ENCODE measurements around a stretch of chr7.

DNA sequence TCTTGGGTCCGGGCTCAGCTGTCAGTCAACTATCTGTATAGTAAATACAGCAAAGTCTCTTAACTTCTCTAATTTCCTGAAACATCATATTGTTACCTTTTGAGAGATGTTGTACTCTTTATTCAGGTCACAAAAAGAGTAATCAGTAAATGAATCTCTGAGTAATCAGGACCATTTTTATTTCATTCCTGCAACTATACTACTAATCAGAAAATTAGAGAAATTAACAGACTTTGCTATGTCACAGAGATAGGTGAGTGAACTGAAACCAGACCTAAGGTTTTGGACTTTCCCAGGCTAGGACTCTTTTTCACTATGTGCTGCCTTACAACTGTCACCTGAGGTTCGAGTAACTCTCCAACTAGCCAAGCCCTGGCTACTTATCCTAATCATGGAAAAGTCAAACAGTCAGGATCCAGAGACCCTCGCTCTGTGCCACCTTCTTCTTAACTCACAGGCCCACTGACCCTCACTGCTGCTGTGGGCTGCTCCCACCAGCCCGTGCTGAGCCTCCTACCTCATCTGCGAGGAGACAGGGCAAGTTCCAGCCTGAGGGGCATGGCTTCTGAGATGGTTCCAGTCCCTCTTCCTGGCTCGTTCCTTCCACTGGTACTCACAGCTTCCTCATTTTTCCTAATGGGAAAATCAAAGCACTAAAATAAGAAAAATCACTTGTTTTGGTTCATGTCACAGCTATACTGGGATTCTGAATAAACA is 211.4 kb upstream of the KLF14 start:
- PRO-cap = no peak

DNA sequence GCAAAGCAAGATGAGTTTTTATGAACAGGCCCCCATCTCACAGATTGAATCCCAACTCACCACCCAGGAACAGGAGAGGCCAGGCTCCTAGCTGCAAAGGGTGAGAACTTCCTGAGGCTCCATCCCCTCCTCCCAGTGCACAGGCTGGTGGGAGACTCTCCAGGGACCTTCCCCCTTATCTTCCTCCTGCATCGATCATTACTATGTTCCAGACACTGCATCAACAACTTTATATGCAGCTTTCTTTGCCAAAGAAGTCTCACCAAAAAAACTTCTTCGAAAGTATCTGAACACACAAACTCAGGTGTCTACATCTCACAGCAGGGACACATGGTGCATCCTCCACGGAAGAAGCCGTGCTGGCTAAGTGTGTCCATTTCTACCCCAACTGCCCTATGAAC is 228.4 kb upstream of the KLF14 start:
- PRO-cap = no peak

GRCh38 chr7:130972378-130972810 is 238.4 kb upstream of the KLF14 start:
- PRO-cap = no peak

DNA sequence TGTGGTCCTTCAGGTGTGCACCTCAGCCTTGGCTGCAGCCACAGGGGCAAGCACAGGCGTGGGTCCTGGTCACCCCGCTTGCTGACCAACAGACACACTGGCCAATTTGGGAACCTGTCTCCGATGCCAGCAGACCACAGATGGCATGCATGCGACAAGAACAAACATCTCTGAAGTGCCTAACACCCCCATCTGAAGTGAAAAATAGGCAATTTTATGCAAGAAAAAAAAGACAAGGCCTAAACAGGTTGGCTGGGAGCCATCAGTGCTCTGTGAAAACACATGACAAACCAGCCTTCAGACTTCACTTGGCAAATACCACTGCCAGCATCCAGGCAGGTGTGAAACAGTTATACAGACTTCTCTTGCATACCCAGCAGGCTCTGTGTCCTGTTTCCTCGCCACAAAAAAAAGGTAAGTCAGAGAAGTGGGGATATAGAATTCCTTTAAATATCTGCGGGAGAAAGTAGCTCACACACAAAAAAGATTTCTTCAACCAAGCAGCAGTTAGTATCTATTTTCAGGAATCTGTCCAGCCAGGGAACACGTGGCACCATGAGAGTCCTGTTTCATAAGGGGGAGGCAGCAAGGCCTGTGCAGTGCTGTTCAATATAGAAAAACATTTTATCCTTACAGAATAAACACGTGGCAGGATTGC is 293.4 kb upstream of the MKLN1 start:
- PRO-cap = no peak

- PRO-cap = bidirectional peak, plus-strand start at chr7:131226336, minus-strand start at chr7:131226210
These were observed 101.9 kb upstream of the MKLN1 start for GRCh38 chr7:131225374-131226636.

DNA sequence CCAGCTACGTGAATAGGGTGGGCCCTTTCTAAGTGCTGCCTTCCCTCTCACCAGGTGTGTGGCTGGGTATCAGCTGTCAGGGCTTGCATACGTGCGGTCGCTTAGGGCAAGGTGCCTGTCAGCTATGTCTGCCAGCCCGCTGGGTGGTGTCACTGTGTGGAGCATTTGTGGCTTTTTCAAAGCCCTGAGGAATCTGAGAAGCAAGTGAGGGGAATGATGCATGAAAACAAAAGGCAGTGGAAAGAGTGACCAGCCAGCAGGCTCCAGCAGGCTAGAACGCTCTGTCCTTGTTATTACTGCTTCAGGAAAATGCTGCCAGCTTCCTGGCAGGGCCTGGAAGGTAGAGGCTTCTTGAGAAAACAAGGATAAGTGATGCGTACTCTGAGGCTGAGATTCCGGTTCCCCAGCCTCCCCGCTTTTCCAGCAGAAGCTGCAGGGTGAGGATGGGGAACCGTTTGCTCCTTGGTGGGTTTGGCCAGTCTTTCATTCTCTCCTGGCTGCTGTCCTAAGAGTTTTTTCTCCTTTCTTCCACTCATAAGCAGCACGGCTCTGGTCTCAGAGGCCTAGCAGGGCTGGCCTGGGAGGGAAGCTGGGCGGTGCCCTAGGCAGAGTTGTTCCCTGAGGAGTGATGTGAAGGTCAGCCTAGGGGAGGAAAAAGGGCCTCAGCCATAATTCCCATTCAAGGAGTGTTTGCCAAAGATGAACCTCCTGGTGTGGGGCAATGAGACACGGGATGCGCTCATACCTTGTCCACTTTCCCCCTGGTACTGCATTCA is 42.9 kb upstream of the MKLN1 start:
- PRO-cap = no peak

DNA sequence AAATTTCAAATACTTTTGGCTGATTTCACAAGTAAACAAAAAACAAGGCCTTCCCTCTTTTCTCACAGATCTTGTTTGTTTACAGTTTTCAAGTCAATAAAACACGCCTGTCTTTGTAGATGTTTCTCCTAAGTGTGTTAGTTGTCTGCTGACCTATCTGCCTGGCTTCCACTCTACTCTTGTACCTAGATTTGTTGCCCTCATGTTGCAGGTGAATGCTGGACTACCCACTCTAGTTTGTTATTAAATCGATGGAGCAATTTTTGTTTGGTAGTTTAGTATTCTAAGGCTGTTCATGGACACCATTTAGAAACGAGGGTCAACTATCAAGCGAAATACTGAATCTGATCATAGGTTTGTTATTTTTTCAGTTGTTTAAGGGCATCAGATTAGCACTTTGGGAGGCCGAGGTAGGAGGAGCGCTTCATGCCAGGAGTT is 29.1 kb upstream of the MKLN1 start:
- PRO-cap = no peak

GRCh38 chr7:131399024-131399515 is 71.4 kb downstream of the MKLN1 start:
- PRO-cap = no peak

DNA sequence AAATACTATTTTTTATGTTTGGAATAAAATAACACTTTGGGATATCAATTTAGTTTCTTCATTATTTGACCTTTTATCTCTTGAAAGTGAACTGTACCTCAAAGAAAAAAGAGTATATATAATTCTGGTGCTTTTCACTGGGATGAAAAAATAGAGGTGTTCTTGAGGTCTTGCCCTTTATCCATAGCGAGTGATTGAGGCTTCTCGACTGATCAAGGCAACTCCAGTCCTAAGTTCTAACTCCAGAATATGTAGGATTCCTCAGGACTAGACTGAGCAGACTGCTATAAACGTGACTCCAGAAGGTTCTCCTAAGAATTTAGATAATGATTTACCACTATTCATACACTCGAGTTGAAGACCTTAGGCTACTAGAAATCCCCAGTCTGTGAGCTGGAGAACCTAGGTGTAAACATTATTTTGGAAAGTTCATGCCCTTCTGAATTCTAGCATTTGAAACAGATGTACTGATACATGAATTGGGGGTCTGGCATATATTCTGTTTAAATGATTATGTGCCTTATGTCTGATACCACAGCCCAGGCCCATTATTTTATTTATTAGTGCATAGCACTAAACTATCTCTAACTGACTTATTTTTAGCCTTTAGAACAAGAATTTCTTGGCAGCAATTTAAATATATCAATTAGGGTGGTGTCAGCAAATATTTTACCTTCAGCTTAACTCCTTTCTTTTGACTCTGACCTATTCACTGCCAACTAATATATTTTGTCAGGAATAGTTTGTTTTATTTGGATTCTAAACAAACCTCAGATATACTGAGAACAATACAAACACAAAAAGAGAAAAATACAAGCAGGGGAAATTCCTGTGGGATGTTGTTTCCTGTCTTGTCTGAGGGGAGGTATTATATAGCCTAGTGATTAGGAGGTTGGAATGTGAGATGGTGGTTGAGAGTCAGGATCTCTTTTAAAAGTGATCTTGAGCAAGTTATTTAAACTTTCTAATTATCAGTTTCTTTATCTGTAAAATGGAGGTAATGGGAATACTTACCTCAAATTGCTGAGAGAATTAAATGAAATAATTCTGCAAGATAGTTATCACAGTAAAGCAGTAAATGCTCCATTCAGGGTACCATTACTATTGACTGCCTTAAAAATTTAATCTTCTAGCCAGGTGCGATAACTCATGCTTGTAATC is 75.8 kb downstream of the PODXL start:
- PRO-cap = bidirectional peak, plus-strand start at position 384 of the sequence, minus-strand start at position 224 of the sequence

GRCh38 chr7:131491188-131492473 is 64.8 kb downstream of the PODXL start:
- PRO-cap = no peak

- PRO-cap = no peak
These were observed 54.5 kb downstream of the PODXL start for GRCh38 chr7:131501617-131502737.

DNA sequence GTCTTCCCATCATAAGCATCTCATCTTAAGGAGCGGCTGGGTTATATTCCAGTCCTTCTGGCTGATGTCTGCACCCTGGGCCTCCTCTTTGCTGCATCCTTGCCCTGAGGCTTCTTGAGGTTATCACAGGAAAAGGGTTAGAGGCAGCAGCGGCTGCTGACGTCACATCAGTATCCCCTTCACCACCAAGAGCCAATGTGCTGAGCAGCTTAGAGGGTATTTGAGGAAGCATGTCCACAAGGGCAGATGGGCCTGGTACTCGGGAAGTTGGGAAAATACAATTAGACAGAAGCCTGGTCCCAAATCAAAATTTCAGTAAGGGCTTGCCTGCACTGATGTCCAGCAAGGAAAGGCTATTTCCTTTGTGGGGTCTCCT is 125.1 kb downstream of the PLXNA4 start:
- PRO-cap = no peak

- PRO-cap = no peak
These were observed 111.8 kb upstream of the PLXNA4 start for GRCh38 chr7:132688007-132688450.

- PRO-cap = no peak
These were observed 182.6 kb upstream of the PLXNA4 start for GRCh38 chr7:132758904-132759319.

DNA sequence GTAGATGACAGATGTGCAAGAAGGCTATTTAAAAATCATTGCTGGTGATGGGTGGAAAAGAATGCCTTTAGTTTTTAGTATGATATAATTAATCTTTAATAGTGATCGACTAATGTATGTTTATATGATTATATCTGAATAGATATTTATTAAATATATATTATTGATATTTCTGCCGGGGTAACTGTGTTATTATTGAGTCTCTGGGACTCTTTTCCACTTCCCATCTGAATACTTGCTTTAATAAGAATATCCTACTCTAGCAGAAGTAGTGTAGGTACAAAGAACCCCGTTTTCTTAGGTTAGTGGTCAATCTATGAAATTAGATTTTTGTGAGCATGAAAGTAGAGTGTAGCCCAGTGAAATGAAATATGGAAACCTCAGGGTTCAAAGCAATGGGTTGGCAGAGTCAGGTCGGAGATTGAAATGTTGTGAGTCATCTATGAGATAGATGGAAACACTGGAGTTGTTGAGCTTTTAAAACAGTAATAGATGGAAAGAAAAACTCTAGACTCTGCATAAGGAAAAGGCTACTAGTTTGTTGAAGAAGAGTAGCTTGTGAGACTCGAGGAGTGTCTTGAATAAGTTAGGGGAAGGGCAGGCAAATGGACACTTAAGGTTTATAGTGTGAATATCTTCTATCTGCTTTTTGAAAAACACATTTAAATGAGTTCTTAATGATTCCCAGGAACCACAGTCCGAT is 251.9 kb downstream of the EXOC4 start:
- PRO-cap = no peak

- PRO-cap = no peak
These were observed 143.5 kb upstream of the LRGUK start for GRCh38 chr7:133983609-133984023.

- PRO-cap = no peak
These were observed 27.2 kb downstream of the AKR1B1 start for GRCh38 chr7:134431642-134432236.

- PRO-cap = unidirectional peak, plus-strand start at chr7:134451913
These were observed 7.2 kb downstream of the AKR1B1 start for GRCh38 chr7:134451758-134452075.

DNA sequence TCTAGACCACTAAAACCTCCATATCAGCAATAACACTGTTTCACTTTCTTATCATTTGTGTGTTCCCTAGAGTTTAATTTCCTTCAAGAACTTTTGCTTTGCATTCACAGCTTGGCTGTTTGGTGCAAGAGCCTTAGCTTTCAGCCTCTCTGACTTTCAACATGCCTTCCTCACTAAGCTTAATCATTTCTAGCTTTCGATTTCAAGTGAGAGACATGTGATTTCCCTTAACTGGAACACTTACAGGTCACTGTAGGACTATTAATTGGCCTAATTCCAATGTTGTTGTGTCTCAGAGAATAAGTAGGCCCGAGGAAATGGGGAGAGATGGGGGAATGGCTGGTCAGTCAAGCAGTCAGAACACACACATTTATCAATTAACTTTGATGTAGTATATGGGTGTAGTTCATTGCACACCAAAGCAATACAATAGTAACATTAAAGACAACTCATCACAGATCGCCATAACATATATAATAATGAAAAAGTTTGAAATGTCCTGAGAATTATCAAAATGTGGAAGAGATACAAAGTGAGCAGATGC is 10.6 kb upstream of the BPGM start:
- PRO-cap = no peak

DNA sequence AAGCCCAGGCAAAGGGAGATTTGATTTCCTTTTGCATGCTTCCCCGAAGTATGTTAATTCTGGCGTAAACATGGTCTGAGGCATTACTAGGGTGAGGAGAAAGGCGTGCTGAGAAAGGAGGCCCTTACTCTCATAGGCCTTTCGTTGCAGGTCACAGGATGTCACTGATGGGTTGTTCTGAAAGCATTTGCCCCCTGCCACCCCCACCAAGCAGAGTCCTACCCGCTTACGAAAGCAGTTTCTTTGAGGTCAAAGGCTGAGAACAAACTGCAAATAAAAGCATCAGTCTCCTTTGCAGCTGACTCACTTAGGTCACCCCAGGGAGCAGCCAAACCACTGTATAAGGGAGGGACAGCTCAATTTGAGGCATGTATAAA is 57.1 kb downstream of the BPGM start:
- PRO-cap = no peak

Measured in Metastatic Lung Carcinoma in the Adrenal Gland (tissue), 1 donor.